Zone of skin (tissue), 1 donor: ENCODE results near the genes ZNF227, CEACAM16 and CLPTM1.

GRCh38 chr19:43546356-43547181, 13.6 kb downstream of the ZNF575 start:
- RRBS: no CpG with 5 or more reads among the region's 6 CpGs

DNA sequence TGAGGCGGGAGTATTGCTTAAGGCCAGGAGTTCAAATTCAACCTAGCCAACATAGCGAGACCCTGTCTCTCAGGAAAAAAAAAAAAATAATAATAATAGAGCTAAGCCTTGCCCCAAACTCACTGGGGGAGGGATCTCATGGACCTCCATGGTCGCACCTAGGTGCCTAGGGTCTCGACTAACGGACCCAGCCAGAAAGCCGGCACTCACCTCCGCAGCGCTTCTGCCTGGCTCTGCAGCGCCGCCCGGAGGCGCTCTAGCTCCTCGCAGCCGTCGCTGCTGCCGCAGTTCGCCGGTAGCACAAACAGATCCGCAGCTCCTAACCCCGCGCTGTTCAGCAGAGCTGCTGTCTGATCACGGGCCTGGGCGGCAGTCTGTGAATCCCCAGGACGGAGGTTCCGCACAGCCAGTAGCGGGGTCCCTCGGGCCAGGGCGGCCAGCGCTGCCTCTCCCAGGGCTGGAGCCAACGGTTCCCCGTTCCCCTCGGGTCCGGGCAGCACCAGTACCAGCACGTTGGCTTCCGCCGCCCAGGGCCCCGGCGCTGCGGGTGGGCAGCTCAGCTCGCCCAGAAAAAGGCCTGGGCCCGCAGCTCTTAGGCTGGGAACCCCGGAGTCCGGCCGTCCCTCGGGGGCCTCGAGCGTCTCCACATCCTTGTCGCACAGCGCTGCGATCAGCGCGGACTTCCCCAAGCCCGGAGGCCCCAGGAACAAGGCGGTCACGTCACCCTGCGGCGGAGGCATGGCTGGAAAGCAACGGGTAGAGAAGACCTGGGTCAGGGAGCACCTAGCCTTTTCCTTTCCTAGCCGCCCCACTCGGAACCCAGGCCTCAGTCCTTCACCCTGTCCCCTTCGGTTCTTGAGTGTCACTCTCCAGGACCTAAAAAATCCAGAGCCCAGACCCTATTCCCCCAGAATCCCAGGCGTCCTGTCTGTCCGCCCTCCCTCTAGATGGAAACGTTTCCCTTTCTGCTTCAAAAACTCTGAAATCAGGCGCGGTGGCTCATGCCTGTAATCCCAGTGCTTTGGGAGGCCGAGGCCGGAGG, 1.0 kb downstream of the IRGQ start:
- RRBS: 2% methylated on average over 33 of the region's 68 CpGs

GRCh38 chr19:43624765-43625434, 5.5 kb upstream of the ZNF428 start:
- RRBS: 23% methylated on average over 6 of the region's 34 CpGs

- RRBS: no CpG with 5 or more reads among the region's 10 CpGs
Measured at GRCh38 chr19:43785208-43785692, 4.5 kb upstream of the KCNN4 start.

DNA sequence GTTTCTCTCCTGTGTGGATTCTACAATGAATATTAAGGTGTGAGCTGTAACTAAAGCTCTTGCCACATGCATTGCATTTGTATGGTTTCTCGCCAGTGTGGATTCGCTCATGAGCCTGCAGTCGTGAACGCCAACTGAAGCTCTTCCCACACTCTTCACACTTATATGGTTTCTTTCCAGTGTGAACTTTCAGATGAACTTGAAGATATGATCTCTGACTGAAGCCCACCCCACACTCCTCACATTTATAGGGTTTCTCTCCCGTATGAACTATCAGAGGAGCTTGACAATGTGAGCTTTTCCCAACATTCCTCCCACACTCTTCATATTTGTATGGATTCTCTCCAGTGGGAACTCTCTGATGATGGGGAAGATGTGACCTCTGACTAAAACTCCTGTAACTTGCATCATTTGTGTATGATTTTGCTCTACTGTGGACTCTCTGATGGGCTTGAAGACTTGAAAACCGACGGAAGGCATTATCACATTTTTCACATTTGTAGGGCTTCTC, 20.7 kb downstream of the ZNF45 start:
- RRBS: no CpG with 5 or more reads among the region's 7 CpGs

- RRBS: no CpG with 5 or more reads among the region's 25 CpGs
Measured at GRCh38 chr19:44003149-44003832, 534 bp downstream of the ZNF230 start.

GRCh38 chr19:44032780-44033150, 7.6 kb downstream of the ZNF222 start:
- RRBS: no CpG with 5 or more reads among the region's 4 CpGs

DNA sequence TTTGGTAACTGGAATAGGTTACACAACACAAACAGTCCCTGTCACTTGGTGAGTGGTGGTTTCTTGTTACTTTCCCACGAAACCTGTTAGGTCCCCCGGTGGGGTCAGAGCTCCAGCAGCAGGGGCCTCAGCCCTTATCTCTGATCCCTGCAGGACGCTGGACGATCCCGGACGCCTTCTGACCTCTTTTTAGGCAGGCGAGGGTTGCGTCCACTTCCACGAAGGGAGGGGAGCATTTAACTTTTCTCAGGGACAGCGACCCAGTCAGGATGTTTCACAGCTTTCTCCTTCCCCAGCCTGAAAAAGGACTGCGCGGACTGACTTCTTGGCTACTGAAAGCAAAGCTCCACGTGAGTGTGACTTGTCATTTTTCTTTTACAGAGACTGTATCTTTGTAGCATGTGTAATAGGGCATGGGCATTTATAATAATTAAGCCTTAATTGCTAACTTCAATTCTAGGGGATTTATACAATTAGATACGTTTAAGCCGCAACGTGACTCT, 715 bp downstream of the ZNF234 start:
- RRBS: 9% methylated on average over 1 of the region's 16 CpGs

GRCh38 chr19:44212149-44213302, at the start of gene ZNF227:
TSS of gene ZNF227 (plus strand) at chr19:44212532.
- RRBS: 2% methylated on average over 6 of the region's 51 CpGs

DNA sequence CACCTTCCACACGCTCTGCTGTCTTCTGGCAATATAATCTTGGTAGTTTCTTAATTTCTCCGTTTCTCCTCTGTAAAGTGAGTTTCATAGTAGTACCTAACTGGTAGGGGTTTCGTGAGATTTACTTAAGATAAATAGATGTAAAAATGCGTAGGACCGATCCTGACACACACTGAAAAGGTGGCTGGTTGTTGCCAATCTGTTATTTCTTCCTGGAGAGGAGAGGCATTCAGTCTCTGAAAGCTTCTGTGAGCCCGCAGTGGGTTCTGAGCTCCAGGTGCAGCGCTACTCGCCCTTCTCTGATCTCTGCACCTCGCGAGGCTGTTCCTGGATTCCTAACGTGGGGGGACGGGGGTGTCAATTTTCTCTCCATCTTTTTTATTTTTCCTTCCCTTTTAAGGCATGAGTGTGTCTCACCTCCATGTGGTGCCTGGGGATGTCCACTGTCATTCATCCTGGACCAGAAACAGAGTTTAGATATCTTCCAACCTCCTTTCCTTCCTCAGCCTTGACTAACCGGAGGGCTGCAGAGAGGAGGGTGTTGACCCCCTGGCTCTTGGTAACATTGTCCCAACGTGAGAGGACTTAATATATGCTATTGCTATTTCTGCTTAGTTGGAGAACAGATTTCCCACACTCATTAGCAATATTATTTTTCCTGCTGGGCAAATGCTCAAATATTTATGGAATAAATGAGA, 630 bp downstream of the ZNF233 start:
- RRBS: no CpG with 5 or more reads among the region's 14 CpGs

GRCh38 chr19:44571381-44571608, 41.8 kb upstream of the CEACAM20 start:
- RRBS: no CpG with 5 or more reads among the region's 4 CpGs

- RRBS: no CpG with 5 or more reads among the region's 7 CpGs
Measured at GRCh38 chr19:44699098-44699297, at the start of gene CEACAM16. TSS of gene CEACAM16 (plus strand) at chr19:44699151.

DNA sequence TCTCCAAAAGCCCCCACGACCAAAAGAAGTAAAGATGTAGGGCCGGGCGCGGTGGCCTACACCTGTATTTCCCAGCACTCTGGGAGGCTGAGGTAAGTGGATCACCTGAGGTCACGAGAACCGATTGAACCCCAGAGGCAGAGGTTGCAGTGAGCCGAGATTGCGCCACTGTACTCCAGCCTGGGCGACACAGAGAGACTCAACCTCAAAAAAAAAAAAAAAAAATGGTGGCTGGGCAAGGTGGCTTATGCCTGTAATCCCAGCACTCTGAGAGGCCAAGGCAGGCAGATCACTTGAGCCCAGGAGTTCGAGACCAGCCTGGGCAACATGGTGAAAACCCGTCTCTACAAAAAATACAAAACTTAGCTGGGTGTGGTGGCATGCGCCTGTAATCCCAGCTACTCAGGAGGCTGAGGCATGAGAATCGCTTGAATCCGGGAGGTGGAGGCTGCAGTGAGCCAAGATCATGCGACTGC, 21.9 kb upstream of the BCL3 start:
- RRBS: 75% methylated on average over 2 of the region's 15 CpGs

GRCh38 chr19:44756166-44756442, 7.6 kb downstream of the BCL3 start:
- RRBS: no CpG with 5 or more reads among the region's 5 CpGs

GRCh38 chr19:44757718-44758954, 9.6 kb downstream of the BCL3 start:
- RRBS: 53% methylated on average over 20 of the region's 82 CpGs

DNA sequence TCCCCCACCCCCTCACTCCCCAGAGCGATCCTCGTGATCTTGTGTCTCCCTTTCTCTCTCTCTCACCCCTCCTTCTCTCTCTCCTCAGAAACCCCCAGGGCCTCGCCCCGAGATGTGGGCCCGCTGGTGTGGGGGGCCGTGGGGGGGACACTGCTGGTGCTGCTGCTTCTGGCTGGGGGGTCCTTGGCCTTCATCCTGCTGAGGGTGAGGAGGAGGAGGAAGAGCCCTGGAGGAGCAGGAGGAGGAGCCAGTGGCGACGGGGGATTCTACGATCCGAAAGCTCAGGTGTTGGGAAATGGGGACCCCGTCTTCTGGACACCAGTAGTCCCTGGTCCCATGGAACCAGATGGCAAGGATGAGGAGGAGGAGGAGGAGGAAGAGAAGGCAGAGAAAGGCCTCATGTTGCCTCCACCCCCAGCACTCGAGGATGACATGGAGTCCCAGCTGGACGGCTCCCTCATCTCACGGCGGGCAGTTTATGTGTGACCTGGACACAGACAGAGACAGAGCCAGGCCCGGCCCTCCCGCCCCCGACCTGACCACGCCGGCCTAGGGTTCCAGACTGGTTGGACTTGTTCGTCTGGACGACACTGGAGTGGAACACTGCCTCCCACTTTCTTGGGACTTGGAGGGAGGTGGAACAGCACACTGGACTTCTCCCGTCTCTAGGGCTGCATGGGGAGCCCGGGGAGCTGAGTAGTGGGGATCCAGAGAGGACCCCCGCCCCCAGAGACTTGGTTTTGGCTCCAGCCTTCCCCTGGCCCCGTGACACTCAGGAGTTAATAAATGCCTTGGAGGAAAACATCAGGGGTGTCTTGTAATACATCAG, 12.7 kb upstream of the TOMM40 start:
- RRBS: no CpG with 5 or more reads among the region's 26 CpGs

GRCh38 chr19:44879822-44880402, 11.1 kb upstream of the TOMM40 start:
- RRBS: no CpG with 5 or more reads among the region's 16 CpGs

DNA sequence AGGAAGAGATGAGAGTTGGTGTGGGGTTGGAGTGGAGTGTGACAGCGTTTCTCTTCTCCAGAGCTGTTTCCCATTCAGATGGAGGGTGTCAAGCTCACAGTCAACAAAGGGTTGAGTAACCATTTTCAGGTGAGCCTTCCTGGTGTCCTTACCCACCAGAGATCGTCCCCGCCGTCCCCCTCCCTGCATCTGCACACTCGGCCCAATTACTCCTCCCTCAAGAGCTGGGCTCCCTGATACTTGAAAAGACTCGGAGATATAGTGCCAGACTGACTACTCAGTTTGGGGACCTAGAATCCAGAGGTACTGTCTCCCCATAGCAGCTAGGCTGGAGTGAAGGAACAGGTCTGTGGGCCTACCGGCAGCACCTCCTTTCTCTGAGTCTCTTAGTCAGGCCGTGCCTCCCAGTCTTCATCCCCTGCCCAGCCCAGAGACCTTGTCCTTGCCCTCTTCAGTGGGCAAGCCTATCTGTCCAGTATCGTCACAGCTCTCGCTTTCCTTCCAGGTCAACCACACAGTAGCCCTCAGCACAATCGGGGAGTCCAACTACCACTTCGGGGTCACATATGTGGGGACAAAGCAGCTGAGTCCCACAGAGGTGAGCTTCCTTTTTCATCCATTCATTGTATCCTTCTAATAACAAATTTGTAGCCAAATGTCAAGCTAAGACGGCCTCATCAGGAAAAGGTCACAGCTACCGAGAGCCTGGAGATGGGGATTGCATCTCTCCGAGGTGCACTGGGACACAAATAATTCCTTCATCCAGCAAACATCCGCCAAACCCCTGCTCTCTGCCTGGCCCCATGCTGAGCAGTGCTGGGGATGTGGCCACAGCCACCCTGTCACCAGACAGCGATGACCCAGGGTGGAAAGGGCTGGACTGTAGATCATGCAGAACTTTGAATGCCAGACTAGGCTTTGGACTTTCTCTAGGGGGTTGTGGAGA, 1.6 kb downstream of the TOMM40 start:
- RRBS: no CpG with 5 or more reads among the region's 17 CpGs

GRCh38 chr19:44954290-44955477, at the start of gene CLPTM1:
TSS of gene CLPTM1 (plus strand) at chr19:44955380.
- RRBS: 1% methylated on average over 29 of the region's 77 CpGs

DNA sequence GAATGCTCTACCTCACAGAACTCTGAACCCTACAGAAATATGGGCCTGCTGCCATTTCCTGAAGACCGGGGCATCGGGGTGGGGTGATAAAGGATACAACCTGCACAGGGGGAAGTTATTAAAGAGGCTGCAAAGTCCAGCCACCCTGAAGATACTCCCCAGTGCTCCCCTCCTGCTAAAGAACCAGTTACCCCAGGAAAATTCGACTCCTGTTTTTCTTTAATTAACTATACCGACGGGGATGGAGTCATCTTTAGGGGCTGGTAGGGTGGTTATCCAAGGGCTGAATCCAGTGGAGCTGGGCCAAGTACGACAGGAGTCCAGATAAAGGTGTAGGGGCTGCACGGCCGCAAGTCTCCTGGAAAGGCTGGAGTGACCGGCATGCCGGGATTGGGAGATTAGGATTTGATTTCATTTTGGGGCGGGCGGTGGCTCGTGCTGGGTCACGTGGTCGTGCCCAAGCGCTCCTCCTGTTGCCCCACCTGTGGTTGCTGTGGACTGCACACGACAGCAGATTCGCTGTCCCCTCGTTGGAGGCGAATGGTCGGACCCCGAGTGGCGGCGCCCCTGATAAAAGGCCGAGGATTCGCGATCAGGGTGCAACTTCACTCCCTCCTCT, 2.2 kb upstream of the PPP1R37 start:
- RRBS: 73% methylated on average over 2 of the region's 27 CpGs